Urinary bladder (tissue), 3 donors: ENCODE results near the genes REPS2 and CDKL5.

GRCh38 chrX:16870982-16871901 lies 1.1 kb upstream of the RBBP7 start:
- PRO-cap, result no peak
- RAMPAGE, long total RNA, result no peak

DNA sequence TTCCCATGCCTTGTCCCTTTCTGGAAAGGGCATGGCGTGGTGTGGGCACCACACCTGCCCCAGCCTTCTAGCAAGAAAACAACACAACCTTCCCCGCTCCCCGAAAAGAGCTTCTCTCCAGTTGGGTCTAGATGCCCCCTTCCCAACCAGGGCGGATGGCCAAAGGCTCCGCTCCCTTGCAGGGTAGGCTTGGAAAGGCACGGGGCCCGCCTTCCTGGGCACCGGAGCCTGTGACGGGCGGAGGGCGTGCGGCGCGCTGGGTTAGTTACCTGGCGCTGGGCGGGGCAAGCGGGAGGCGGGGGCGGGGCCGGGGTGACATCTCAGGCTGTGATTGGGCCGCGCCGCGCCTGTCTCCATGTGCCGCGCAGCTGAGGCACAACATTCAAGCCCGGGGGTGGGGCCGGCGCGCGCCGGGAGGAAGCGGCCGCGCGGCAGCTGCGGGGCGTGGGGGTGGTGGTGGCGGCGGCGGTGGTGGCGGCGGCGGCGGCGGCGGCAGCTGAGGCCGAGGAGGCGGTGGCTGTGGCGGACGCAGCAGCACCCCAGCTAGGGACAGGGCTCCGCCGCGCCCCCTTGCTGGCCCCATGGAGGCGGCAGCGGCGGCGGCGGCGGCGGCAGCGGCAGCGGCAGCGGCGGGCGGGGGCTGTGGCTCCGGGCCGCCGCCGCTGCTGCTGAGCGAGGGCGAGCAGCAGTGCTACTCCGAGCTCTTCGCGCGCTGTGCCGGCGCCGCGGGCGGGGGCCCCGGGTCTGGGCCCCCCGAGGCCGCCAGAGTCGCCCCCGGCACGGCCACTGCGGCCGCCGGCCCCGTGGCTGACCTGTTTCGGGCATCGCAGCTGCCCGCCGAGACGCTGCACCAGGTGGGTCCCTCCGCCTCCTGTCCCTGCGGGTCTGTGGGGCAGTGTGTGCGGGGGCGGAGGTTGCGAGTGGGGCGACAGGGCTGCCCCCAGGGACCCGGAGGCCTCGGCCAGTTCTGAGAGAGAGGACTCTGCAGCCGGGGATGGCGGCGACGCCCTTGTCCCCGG lies at the start of gene REPS2:
Gene REPS2, plus strand, starts transcription at position 378 of the 1,019 bp plus-strand sequence.
- PRO-cap, result bidirectional peak, plus-strand start at position 378 of the sequence, minus-strand start at position 230 of the sequence
- RAMPAGE, long total RNA, result no peak

GRCh38 chrX:17376081-17376673 lies 1.2 kb downstream of the NHS start:
- PRO-cap, result unidirectional peak, minus-strand start at chrX:17376250
- RAMPAGE, long total RNA, result no peak

- PRO-cap, result no peak
- RAMPAGE, long total RNA, result no peak
Observed at GRCh38 chrX:17376695-17377047, 1.7 kb downstream of the NHS start.

GRCh38 chrX:17414895-17415283 lies 39.9 kb downstream of the NHS start:
- PRO-cap, result no peak
- RAMPAGE, long total RNA, result no peak

GRCh38 chrX:17848713-17849208 lies 12.3 kb downstream of the RAI2 start:
- PRO-cap, result bidirectional peak, plus-strand start at chrX:17849036, minus-strand start at chrX:17848903
- RAMPAGE, long total RNA, result no peak

- PRO-cap, result bidirectional peak, plus-strand start at chrX:18425608, minus-strand start at chrX:18425404
- RAMPAGE, long total RNA, result no peak
Observed at GRCh38 chrX:18425477-18426466, at the start of gene CDKL5. TSS of gene CDKL5 (plus strand) at chrX:18425608.

DNA sequence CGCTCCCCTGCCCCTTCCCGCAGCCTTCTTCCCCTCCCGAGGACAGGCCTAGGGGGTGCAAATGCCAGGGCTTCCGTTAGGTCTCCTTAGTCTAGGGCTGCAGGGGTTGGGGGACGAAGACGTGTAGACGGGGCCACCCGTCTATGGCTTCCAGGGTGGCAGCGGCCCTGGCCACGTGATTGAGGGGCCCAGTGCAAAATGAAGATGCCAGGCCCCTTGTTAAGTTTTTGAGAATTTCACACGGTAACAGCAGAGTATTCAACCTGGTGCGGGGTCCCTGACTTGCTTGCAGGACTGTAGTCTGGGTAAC lies 3.5 kb upstream of the RS1 start:
- PRO-cap, result no peak
- RAMPAGE, long total RNA, result no peak

DNA sequence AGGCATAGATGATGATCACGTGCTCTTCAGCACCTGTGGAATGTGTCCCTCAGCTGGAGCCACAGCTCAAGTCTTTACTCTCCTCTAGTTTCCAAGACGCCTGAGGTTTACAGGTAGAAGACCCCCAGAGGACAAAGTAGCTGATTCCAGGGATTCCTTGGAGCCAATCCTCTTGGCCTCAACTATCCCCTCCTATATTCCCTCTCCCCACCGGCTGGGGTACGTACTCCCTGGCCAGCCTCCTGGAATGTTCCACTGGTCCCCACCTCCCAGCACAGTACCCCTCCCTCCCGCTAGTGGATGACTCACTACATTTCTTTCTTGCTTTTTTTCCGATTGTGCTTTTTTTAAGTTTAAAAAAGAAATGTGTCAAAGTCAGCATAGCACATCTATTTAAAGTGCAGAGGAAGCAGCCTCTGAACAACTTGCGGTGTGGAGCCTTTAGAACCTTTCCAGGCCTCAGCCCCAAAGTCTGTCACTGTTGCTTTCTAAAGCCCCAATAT lies 98.4 kb downstream of the PHKA2 start:
- PRO-cap, result unidirectional peak, plus-strand start at position 423 of the sequence
- RAMPAGE, long total RNA, result no peak

DNA sequence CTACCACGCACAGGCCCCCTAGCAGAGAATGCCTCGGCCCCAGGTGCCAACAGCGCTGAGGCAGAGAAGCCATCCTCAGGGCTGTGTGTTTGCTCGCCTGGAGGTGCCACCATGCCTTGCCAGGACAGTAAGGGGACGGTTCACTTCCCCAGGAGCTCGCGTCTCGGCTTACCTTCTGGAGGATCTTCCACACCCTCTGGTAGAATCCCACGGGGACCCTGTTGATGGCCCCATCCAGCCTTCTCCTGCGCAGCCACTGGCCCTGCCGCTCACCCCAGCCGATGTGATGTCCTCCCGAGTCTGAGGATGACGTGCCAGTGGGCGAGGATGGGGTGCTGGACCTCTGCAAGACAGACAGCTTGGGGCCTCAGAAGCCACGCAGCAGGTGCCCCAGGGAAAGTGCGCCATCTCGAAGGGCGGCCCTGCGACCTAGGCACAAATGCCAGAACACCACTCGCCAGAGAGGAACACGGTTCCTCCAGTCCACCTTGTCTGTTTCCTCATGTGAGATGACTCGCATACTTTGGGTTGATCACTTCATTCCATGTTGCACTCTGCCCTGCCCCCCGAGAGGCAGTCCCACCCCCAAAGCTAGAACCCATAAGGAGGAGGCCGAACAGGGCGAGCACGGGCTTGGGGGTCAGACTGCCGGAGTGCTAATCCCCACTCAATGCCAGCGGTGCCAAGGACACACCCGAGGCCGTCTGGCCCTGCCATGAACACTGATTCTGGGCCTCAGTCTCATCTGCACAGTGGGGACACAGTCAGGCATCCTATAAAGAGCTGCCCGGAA lies 86.7 kb downstream of the PHKA2 start:
- PRO-cap, result no peak
- RAMPAGE, long total RNA, result no peak

GRCh38 chrX:19487851-19488247 lies 27.5 kb downstream of the MAP3K15 start:
- PRO-cap, result no peak
- RAMPAGE, long total RNA, result no peak

- PRO-cap, result no peak
- RAMPAGE, long total RNA, result no peak
Observed at GRCh38 chrX:19545855-19546208, 30.5 kb upstream of the MAP3K15 start.

DNA sequence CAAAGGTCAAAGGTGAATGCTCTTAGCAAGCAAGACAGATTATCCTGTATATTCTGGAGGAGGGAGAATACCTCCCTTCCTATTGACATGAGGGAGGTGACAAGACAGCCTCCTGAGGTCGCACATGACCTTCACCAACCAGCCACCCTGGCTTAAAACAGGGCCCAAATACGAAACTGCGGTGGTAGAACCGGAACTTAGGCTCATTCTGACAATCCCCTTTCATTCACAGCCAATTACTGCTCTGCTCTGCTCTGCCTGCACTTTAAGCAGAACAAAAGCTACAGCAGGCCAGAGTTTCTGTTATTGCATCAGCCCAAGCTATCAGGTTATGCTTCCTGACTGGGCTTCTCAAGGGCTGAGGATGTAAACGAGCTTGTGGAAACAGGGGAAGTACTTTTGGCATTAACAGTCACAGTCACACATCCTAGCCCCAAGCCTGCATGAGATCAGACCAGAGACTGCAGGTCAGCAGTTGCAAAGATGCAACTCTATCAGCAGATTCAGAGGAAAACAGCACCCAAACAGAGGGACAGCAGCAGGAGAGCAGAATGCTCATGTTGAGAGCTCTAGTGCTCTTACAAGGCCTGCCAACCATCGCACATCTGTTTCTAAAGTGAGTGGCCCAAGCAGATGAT lies 51.2 kb upstream of the MAP3K15 start:
- PRO-cap, result no peak
- RAMPAGE, long total RNA, result no peak

GRCh38 chrX:19647481-19647994 lies 132.2 kb upstream of the MAP3K15 start:
- PRO-cap, result no peak
- RAMPAGE, long total RNA, result no peak

- PRO-cap, result no peak
- RAMPAGE, long total RNA, result no peak
Observed at GRCh38 chrX:19725457-19726209, 161.8 kb downstream of the SH3KBP1 start.

DNA sequence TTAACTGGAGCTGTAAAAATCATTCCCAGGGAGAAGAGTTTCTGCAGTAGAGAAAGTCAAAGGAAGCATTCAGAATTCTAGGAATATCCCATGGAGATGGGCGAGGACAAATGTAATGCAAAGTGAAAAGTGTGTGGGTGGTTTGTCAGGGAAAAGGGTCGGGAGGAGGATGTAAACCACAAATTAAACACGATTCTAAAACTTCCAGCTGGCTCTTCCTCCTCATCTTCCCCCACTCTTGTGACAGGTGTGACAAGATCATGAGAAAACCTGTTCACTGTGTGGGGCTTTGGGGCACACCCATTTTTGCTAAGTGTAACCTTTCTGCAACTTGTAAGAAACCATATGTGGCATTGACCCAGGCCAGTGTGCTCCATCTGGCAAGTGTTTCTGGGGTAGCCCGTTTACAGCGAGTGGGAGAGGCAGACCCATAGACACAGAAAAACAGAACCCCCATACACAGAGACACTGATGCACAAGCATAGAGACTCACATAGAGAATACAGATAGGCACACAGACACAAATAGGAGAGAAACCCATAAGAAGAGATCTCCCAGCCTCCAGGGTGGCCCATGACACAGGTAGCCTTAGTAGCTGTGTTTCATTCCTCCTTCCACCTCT lies 114.7 kb downstream of the SH3KBP1 start:
- PRO-cap, result bidirectional peak, plus-strand start at position 15 of the sequence, minus-strand start outside the sequence
- RAMPAGE, long total RNA, result no peak

- PRO-cap, result no peak
- RAMPAGE, long total RNA, result no peak
Observed at GRCh38 chrX:19836084-19836829, 51.1 kb downstream of the SH3KBP1 start.

DNA sequence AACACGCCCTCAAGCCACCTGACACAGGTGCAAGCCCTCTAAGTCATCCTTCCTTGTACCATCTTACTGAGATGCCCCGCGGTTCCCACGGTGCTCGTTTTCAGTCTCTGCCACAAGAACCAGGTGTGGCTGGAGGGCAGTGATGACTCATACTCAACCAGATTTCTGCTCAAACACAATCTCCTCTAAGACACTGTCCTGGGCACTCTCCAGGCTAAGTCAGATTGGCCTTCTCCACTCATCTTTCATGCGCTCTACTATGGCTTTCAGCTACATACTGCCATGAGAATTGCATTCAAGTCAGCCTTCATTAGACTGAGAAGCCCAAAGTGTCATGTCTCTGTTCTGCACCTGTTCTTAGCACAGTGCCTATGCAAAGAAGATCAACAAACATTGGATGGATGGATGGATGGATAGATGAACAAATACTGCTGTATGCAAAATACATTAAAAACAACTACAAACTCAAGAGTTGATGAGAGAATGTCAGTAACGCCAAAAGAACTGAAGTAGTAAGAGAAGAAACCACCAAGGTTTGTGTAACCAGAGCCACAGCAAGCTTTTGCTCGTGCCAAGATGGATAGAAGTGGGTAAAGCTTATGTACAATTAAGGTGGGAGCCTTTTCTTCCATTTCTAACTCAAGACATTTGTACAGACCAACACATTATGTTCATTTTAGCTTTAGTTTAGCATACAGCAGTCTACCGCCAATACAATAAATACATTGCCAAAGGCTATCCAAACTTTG lies 3.3 kb downstream of the SH3KBP1 start:
- PRO-cap, result no peak
- RAMPAGE, long total RNA, result no peak

GRCh38 chrX:19946197-19946510 lies 44.7 kb downstream of the BCLAF3 start:
- PRO-cap, result no peak
- RAMPAGE, long total RNA, result no peak

GRCh38 chrX:19954070-19954543 lies 36.8 kb downstream of the BCLAF3 start:
- PRO-cap, result no peak
- RAMPAGE, long total RNA, result no peak